ENCODE measurements around a stretch of chr6.

- PRO-cap: no peak
These were observed 101.2 kb upstream of the AGPAT4 start for GRCh38 chr6:161375048-161375522.

DNA sequence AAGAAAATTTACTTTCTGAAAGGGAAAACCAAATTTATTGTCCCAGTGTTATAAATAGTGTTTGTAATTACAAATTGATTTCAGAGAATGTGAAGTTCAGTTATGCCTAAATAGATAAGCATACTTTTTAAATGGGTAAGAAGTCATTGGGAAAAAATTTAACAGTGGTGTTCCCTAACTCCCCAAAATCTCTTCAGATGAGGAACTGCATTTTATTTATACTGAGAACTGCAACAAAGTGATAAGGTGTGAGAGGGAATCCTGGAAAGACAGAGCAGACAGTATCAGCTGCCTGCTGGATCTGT, 496.3 kb downstream of the PRKN start:
- PRO-cap: no peak

GRCh38 chr6:162681279-162681966, 46.1 kb downstream of the PRKN start:
- PRO-cap: no peak

GRCh38 chr6:163086107-163086843, 328.2 kb upstream of the QKI start:
- PRO-cap: no peak

GRCh38 chr6:163263086-163263592, 151.4 kb upstream of the QKI start:
- PRO-cap: bidirectional peak, plus-strand start at chr6:163263354, minus-strand start at chr6:163263251

GRCh38 chr6:163302321-163302637, 112.2 kb upstream of the QKI start:
- PRO-cap: no peak

GRCh38 chr6:163335462-163336159, 78.9 kb upstream of the QKI start:
- PRO-cap: no peak

- PRO-cap: no peak
These were observed 78.4 kb upstream of the QKI start for GRCh38 chr6:163336160-163336425.

DNA sequence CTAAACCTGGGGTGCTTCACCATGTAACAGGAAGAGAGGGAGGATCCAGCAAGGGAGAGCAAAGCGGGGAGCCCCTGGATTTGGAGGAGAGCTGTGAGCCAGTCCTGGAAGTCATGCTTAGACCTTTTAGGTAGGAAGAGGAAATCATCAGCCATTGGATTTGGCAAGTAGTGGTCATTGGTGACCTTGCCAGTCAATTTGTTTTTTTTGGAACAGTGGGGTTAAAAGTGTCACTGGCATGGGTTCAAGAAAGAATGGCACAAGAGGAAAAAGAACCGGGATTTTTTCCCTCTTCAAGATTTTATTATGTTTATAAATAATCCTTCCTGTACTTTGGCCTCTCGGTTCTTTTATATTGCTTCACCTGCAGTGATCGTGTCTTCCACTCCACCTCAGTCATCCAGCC, 124.6 kb downstream of the QKI start:
- PRO-cap: no peak

- PRO-cap: no peak
These were observed 162.0 kb downstream of the QKI start for GRCh38 chr6:163576130-163577285.

GRCh38 chr6:163588123-163588833, 173.8 kb downstream of the QKI start:
- PRO-cap: no peak

GRCh38 chr6:163667697-163668132, 253.2 kb downstream of the QKI start:
- PRO-cap: no peak

GRCh38 chr6:163962537-163963180, 548.1 kb downstream of the QKI start:
- PRO-cap: no peak

GRCh38 chr6:164084975-164086329, 670.9 kb downstream of the QKI start:
- PRO-cap: bidirectional peak, plus-strand start at chr6:164085452, minus-strand start at chr6:164085240; unidirectional peak, plus-strand start at chr6:164085908

DNA sequence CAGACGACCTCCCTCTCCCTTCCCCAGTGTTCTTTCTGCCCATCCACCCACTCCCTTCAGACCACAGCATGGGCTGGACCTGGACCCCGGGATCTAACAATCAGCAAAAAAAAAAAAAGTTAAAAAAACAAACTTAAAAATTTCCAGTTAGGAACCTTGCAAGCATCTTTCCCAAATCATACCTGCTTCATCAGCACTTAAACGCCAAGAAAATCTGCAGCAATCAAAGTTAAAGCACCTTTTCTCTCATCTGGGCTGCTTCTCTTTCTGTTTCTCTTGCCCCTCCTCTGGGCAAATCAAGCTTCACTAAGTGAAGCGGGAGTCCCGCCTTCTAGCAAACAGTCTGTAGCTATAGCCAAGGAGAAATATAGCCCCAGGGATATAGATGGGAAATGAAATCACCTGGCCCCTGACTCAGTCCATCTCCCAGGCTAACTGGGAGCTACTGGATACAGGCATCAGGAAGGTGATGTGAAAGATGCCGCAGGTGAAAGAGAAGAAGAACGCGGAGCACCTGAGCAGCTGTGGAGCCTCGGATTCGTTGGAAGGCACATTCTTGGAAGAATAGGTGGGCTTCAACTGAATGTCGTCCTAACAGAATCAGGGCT, 481.9 kb downstream of the C6orf118 start:
- PRO-cap: no peak

DNA sequence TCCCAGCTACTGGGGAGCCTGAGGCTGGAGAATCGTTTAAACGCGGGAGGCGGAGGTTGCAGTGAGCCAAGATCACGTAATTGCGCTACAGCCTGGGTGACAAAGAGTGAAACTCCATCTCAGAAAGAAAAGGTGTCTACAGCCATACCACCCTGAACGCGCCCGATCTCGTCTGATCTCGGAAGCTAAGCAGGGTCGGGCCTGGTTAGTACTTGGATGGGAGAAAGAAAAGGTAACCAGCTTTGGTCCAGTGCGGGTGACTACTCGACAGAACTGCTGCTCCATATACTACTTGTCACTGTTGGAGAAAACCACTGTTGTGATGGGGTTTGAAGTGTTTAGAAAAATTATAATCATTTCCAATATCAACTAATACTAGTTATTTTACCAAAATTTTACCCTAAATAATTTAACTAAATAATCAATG, 100.0 kb upstream of the C6orf118 start:
- PRO-cap: no peak

DNA sequence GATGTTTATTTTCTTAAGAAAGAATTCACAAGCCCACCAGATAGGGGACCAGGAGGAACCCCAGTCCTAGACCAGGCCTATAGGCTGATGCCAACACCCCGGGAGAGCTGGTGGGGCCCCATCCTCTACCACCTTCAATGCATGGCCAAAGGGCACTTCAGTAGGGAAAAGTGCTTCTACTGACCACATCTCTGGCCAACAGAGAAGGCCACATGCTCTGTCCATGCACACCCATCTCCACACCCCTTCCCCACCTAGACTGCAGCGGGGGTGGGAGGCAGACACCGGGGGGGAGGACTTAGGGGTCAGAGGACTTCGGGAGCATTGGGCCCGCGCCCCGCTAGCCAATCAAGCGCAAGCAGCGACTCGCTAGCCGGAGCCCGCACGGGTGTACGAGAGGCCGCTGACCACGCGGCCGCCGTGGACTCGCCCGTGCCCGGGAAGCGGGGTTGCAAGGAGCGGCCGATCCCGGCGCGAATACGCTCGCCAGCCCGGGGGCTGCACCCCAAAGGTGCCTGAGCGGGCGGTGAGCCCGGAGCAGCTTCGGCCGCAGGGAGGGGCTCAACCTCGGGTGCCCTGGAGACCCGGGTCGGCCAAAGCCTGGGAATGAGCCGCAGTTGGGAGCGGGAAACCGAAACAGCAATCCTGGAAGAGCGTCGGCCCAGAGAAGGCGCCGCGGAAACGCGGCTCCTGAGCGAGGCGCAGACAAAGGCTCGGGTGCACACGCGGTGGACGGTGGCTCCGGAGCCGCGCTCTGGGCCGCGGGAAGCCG, 2.8 kb downstream of the PDE10A start:
- PRO-cap: no peak

GRCh38 chr6:165986517-165987585, 180.8 kb downstream of the TBXT start:
- PRO-cap: no peak

DNA sequence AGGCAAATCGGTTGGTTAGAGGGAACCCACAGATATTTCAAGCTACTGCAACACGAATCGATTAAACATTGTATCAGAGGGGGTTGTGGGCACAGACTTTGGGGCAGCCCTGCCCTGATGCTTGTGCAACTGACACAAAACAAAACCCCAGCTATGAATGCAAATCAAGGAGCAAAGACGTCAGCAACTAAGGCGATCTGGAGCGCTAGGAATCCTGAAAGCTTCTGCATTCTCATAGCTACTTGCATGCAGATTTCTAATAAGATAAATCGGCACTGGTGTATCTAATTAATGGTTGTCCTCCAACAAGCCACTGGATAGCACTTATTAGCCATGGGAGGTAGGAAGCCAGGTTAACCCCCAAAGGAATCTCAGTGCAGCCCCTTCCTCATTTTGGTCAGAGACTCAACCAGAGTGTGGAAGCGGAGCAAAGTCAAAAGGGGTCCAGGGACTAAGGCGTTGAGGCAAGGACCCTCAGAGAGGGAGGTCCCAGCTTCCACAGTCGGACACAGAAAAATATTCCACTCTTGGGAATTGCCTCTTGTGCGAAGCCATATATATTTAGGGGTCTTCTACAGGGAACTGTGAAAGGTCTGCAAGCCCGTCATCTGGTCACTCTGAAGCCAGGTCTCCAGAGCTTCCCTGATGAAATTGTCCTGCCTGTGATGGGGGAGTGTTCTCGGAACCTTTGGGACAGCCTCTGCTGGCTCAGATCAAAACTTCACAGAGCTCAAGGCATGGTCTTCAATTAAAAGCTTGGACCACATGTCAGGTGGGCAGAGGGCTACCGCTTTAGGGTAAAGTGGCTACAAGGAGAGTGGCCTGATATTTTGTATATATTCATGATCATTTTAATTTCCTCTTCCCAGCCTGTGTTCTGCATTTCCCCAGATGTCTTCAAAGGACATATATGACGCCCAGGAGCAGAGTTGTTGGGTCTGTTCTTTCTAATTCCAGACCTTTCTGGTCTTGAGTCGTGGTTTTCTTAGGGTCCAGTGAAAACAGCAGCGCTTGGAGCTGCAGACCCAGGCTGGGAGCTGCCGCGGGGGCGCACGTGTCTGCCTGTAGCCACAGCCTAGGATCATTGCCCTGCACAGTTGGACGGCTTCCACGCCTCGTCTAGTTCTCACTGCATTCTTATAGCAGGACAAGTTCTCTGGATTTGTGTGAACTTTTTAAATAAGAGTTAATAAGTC, 160.7 kb downstream of the TBXT start:
- PRO-cap: no peak

DNA sequence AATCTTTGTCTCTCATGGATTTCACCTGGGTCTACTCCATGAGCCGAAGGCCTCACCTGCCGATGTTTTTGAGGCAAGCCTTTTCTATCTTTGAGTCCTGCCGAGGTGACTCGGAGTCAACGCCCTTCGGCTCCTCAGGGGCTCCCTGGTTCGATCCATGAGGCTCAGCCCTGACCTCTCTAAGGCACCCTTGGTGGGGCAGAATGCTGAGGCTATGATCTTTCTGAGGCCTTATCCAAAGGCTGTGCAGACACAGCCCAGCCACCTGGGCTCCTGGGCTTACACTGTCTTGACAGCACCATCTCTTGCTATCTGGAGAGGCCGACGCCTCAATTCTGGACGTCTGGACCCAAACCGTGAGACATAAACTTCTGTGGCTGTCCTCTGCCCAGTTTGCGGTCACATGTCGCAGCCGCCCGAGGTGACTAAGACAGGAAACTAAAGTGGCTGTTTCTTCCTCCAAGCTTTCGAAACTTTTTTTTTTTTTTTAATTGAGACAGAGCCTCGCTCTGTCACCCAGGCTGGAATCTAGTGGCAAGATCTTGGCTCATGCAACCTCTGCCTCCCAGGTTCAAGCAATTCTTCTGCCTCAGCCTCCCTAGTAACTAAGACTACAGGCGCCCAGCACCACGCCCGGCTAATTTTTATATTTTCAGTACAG, 49.4 kb downstream of the PRR18 start:
- PRO-cap: no peak

All from ReNcell CX (cell line).